Brain (tissue), 1 donor: ENCODE data around the gene HTR6.

DNA sequence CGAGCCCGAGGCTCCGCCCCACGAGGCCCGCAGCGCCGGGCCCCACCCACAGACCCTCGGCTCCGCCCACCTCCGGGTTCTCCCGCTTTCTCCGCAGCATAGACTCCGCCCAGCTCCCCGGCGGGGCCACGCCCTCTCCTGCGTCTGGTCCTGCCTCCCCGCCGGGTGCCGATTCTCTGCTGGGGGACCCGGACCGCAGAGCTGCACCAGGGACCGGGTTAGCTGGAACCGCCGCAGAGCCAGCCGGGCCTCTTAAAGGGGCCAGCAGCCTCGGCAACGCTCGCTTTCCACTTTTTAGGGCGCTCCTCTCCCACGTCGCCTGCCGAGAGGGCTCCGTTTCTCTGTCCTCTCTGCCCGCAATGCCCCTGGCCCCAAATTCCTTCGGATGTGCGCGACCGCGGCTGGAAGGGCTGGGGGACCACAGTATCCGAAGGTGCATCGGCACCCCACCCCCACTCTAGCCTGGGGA, 325 bp upstream of the IFFO2 start:
- RRBS, result 2% methylated on average over 13 of the region's 42 CpGs

GRCh38 chr1:19010348-19011645, 54.3 kb upstream of the IFFO2 start:
- RRBS, result no CpG with 5 or more reads among the region's 29 CpGs

- RRBS, result no CpG with 5 or more reads among the region's 29 CpGs
These were observed 110.7 kb upstream of the IFFO2 start for GRCh38 chr1:19066779-19067952.

DNA sequence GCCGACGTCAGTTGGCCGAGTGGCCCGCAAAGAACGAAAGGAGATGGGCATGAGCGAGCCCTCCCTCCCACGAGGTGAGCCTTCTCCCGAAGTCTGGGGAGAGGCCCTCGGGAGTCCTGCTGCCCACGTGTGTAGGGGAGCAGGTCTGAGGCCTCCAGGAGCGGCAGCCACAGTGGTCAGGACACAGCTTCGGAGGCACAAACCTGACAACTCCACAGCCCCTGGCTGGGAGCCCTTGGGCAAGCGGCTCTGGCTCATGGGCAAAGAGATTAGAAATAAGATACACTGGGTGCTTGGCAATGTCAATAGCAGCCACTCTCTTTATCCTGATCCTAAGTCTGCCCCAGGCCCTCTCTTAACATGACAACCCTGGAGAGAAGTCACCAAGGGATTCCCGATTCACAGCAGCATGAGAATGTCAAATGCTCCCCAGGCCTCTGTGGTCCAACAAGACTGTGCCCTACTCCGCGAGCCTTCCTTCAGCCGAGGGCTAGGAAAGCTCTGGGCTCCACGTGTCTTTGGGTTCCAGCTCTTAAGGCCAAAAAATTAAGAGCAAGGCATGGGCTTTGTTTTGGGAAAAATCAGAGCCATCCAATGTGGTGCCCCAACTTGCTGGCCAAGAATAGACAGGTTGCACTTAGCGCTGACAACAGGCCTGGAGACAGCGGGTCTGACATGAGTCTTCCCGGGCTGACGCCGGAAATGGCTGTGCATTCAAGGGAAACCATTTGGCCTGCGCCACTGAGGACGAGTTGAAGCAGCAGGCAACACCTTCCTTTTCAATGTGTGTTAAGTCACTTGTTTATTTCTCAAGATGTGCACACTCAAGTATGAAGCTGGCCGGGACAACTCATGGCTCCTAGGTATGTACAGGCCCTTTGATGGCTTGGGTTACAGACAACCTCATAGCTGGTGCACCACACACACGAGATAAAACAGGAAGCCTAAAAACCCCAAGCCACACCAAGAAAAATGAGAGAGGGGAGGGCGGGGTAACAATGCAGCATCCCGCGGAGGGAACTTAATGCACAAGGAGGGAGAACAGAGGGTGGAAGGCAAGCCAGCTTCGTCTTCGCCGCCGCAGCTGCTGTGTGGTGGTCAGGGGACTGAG, 117.6 kb upstream of the IFFO2 start:
- RRBS, result no CpG with 5 or more reads among the region's 34 CpGs

DNA sequence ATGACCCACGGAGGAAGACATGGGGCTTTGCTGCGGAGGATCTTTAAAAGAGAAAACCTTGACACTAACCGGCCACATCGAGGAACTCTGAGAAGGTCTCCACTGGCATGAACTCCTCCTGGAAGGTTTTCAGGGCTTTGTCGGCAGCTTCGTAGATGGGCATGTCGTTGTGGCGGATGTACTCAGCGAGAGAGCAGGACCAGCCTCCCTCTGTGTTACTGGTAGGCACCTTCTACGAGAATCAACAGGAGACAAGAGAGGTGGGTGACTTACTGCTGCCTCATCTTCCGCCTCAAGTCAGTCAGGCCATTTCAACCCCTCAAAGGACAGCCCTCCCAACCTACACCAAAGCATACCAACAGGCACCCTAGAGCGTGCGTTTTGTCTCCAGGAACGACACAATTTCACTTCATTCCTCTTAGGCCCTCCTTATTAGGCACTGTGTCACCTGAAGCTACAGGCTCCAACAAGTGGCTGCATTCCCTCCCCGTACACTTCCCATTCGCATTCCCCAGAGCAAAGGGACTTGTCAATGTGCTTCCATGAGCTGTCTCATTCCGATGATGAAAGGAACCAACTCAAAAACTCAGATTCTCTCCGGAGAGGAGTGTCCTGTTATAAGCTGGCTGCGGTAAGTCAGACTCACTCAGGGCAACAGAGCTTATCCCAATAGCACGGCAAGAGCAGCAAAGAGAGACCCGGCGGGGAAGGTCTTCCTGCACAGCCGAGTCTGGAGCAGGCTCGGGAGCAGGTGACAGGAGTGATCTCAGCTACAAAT, 120.4 kb upstream of the IFFO2 start:
- RRBS, result 92% methylated on average over 4 of the region's 24 CpGs

DNA sequence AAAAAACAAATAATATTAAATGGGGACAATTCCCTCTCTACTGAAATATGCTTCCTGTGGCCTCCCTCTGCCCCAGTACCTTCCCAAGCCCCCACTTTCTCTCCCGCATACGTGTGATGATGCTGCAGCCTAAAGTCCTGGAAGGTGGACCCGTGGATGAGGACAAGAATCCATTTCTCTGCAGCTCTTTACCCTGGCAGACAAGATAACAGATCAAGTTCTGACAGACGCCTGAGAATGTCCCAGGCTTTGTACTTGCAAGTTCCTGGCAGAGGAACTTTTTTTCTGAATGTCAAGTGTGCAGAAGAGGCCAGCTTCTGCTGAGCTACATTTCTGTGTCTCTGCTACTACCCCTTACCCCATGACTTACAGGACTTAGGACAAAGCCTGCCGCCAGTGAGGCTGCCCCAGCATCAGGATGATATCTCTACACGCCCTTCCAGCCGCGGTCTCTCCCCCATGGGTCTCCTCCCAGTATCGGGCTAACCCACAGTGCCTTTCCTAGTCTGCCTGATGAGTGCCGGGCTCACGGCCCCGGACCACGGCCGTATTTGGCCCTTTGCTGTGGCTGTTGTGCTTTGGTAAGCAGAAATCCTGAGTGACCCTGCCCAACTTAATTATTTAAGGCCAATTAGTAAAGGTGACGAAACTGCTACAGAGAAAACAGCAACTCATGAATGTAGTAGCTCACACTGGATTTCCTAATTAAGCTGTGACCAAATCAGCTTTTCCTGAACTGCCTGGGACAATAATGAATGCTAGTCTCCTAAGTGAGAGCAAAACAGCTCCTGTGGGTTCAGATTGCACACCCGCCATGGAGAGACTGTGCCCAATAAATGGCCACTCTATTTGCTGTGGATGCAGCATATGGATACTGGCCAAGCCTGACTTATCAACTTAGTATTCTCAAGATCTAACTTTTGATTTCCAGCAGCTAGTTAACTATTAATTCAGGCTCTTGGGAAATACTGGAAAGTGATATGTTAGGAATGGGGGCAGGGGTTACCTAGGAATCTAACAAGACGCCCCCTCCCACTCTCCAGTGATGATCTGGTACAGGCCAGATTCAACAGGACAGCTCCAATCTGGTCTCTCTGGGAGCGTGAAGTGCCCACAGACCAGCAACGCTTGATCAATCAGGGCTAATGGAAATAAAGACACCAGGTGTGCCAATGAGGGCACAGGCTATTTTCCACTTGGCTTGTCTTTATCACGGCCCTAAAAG, 123.2 kb upstream of the IFFO2 start:
- RRBS, result no CpG with 5 or more reads among the region's 20 CpGs

DNA sequence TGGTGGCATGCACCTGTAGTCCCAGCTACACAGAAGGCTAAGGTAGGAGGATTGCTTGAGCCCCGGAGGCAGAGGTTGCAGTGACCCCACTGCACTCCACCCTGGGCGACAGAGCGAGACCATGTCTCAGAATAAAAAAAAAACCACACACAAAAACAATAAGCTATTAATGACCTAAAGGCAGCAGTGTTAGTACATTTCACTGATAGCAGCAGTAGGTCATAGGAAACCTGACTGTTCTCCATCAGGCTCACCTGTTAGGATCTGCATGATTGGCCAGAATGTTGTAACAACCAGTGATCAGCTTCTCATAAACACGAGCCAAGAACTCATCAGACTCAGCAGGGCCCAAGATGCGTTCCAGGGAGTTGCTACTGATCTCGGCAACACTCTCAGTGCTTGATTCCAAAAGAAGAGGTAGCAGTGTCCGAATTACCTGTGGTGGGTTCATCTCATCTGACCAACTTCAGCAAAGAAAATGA, 43.3 kb downstream of the UBR4 start:
- RRBS, result no CpG with 5 or more reads among the region's 7 CpGs

GRCh38 chr1:19205499-19205944, 4.5 kb downstream of the UBR4 start:
- RRBS, result no CpG with 5 or more reads among the region's 2 CpGs

- RRBS, result 2% methylated on average over 14 of the region's 18 CpGs
These were observed 225 bp downstream of the UBR4 start for GRCh38 chr1:19209950-19210132.

GRCh38 chr1:19260003-19261217, 8.8 kb downstream of the MRTO4 start:
- RRBS, result 68% methylated on average over 4 of the region's 23 CpGs

DNA sequence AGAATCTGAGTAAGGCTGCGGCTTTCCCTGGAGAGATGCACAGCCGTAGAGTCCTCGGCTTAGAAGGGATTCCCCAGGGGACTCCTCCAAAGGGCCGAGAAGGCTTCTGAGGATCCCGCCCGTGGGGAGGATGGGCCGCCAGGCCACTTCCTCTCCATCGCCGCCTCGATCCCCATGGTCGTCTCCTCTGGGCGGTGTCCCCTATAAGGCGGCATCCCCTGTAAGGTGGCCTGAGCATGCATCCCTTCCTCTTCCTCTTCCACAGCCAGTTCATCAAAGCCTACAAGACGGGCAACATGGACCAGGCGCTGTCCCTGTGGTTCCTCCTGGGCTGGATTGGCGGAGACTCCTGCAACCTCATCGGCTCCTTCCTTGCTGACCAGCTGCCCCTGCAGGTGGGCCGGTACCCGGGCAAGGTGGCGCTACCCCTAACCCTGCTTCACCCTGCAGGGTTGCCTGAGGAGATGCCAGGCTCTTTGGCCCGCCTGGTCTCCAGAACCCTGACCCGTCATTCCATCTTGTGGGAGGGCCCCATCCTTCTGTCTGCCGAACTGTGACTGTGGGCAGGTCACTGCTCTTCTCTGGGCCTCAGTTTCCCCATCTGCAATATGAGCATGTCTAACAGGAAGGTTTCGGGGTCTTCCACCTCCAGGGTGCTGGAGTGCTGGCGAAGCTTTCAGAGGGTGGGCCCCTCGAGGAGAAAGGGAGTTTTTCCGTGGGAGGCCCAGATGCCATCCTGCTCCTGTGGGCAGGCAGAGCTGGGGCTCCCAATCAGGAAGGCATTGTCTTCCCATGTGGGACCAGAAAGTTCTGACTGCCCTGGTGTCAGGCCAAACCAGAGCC, 12.5 kb downstream of the SLC66A1 start:
- RRBS, result no CpG with 5 or more reads among the region's 27 CpGs

GRCh38 chr1:19327147-19327758, 15.1 kb downstream of the SLC66A1 start:
- RRBS, result no CpG with 5 or more reads among the region's 22 CpGs

- RRBS, result no CpG with 5 or more reads among the region's 13 CpGs
These were observed 39.6 kb downstream of the SLC66A1 start for GRCh38 chr1:19351583-19352260.

DNA sequence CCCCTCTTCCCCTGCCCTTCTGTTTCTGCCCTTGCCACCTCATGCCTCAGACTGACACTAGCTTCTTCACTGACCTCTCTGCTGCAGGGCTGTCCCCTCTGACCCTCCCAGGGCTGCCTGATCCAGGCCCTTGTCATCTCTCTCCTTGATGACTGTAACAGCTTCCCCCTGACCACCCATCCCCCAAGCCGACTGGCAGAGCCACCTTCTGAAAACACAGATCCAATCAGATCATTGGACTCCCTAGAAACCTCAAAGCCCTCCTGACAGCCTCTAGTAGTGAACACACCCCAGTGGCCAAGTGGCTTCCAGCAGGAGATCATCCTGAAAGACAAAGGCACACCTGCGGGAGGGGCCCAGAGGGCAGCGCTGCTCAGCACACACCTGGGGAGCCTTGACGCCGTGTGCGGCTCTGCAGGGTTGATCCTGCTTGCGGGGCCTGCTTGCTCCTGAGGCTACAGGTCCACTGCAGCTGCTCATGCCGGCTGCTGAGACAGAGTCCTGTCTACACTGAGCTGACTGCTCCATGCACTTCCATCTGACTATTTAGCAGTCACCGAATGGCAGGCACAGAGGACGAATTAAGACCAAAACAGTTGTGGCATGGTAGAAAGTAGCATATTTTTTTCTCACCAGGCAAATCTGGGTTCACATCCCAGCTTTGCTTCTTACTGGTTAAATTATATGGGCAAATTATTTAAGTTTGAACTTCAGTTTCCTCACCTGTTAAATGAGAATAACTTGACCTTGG, 41.5 kb downstream of the SLC66A1 start:
- RRBS, result no CpG with 5 or more reads among the region's 10 CpGs

DNA sequence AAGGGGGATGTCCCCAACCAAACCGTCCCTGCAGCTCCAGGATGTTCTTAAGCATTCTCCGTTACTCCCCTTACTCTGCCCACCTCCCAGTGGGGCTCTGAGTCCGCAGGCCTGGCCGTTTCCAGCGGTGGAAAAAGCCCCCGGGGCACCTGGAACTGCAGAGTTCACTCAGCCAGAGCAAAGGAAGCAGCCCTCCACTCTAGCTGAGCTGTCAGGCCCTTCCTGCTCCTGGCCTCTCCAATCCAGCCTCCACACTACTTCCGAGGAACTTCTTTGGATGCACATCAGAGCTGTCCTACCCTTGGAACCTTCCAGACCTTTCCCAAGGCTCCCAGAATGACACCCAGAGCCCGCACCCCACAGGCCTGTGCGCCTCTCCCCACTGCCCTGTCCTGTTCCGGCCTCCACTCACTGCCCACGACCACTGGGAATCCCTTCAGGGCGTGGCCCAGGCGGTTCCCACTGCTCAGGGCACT, 57.7 kb downstream of the SLC66A1 start:
- RRBS, result no CpG with 5 or more reads among the region's 13 CpGs

GRCh38 chr1:19445719-19446289, 39.5 kb downstream of the CAPZB start:
- RRBS, result no CpG with 5 or more reads among the region's 10 CpGs

- RRBS, result no CpG with 5 or more reads among the region's 2 CpGs
These were observed 34.7 kb downstream of the CAPZB start for GRCh38 chr1:19450440-19451281.

- RRBS, result no CpG with 5 or more reads among the region's 6 CpGs
These were observed 24.1 kb downstream of the CAPZB start for GRCh38 chr1:19461341-19461571.

- RRBS, result 2% methylated on average over 42 of the region's 84 CpGs
These were observed at the start of gene HTR6 for GRCh38 chr1:19664634-19665274. Gene HTR6 (plus strand): TSS chr1:19664875.

DNA sequence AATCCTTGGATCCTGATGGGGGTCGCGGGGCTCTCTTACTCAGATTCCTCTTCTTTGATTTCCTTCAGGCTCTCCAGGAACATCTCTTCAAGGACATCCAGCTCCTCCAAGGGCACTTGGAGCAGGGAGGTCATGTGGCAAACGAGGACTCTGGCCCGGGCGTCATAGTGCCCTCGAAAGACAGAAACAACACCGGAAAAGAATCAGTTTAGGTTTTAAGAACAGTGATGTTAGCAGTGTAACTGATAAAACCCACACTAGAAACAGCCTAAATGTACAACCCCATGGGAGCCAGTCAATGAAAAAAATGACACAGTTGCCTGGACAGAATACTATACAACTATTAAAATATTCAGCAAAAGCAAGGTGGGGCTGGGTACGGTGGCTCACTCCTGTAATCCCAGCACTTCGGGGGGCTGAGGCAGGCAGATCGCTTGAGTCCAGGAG, 44.1 kb downstream of the TMCO4 start:
- RRBS, result 94% methylated on average over 3 of the region's 10 CpGs